Epidermal melanocyte (primary cell): ENCODE results near the genes UQCRC2 and CDR2.

- RRBS = no CpG with 5 or more reads among the region's 11 CpGs
These were observed 117.0 kb downstream of the DNAH3 start for GRCh38 chr16:21033506-21034168.

GRCh38 chr16:21624703-21625289 lies 25.4 kb downstream of the METTL9 start:
- RRBS = no CpG with 5 or more reads among the region's 3 CpGs

DNA sequence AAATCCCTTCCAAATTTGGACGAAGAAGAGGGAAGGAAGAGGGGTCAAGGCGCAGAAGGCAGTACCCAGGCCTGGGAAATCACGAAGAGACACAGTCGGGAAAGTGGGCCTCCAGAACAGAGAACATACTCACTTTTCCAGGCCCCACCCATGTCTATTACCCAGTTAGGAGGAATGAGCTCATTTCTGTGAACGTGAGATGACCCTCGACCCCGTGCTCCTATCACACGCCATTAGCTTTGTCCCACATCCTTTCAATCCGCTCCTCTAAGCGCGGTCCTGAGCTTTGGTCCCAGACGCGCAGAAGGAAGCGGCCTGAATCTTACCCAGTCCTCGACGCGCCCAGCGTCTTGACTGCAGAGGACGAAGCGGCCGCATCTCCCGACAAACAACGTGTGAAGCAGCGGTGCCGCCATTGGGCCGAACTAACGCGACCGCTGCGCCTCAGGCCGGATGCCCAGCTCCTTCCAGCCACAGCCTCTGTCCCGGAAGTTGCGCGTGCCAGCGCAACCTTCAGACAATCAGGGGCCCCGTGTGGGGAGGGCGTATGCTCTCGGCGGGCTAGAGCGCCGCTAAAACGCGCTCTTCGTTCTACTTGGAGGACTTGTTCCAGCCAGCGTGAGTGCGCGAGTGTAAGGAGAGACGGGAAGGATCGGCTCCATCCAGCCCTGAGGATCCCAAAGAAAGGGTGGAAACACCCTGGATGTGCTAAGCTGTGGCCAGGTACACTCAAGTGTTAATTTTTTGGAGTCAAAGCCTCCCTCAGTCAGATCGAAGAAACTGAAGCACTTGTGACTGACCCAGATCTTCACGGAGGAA lies 37.4 kb downstream of the NPIPB4 start:
- RRBS = no CpG with 5 or more reads among the region's 51 CpGs

DNA sequence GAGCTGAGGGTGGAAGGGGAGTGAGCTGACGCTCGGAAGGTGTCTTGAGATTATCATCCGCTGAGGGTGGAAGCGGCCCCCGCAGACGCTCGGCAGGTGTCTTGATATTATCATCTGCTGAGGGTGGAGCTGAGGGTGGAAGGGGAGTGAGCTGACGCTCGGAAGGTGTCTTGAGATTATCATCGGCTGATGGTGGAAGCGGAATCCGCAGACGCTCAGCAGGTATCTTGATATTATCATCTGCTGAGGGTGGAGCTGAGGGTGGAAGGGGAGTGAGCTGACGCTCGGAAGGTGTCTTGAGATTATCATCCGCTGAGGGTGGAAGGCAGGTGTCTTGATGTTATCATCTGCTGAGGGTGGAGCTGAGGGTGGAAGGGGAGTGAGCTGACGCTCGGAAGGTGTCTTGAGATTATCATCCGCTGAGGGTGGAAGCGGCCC lies 21.3 kb downstream of the NPIPB4 start:
- RRBS = no CpG with 5 or more reads among the region's 20 CpGs

DNA sequence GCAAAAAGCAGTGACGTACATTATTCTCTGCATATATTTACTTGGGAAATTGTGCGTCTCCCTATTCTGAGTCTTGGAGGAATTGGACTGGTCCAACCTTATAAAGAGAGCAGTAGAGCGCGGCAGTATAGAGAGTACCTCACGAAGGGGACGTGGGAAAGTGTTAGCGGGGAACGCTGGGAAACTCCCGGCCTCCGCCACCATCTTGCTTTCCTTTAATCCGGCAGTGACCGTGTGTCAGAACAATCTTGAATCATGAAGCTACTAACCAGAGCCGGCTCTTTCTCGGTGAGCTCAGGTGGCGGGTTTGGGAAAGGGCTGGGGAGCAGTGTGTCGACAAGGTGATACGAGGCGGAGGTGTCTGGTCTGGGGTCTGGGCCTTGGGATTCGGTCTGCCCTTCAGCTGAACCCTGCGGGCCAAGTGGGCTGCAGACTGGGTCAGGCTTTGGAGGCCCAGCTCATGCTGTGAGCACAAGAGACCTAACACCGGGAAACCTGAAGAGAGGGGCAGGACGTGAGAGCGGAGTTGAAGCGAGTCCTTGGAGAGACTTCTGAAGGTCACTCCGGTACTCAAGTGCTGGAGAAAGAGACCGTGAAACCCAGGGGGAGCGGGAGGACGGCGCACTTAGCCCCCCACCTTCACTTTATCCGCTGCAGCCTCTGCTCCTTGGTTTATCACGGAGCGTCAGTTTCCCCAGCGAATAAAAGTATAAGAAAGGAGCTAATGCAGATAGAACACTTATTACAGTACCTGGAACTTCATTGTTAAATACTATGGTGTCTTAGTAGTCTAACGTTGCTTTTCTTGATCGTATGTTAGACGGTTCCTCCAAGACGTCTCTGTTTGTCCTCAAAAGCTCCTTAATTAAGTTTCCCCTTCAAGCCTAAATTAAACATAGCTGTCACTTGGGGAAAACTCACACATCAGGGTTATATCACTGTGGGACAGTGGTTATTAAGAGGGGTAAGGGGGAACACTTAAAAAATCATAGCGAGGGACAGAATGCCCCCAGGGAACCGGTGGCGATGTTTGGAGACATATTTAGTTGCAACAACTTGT lies at the start of gene UQCRC2:
TSS of gene UQCRC2 (plus strand) at position 193 of the 1,060 bp plus-strand sequence.
- RRBS = 4% methylated on average over 8 of the region's 40 CpGs

DNA sequence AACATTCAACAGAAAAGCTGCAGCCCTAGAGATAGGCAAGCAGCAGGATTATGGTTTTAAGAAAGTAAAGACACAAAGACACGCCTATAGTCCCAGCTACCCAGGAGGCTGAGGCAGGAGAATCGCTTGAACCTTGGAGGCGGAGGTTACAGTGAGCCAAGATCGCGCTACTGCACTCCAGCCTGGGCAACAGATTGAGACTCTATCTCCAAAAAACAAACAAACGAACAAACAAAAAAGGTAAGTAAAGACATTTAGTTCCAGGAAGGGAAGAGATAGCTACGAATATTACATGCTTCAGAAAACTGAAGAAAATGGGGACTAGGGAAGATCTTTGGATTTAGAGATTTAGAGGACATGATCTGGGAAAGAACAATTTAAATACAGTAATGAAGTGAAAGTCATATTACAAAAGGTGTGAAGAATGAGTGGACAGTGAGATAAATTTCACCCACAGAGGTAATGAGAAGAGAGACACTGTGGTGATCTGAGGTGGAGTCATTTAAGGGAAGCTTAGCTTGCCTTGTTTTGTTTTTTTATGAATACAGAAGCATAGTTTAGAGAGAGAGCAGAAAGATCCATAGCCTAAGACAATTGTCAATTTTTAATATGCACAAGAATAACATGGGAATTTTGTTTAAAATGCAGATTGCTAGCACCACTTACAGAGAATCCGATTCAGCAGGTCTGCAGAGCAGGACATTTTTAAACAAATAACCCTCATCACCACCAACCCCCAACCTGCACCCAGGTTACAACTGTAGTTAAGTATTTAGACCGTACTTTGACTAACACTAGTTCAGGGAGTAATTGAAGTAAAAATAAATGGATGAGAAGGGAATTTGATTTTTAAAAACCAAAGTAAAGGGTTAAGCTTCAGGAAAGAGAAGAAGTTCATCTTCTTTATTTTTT lies 33.1 kb downstream of the MOSMO start:
- RRBS = no CpG with 5 or more reads among the region's 9 CpGs

DNA sequence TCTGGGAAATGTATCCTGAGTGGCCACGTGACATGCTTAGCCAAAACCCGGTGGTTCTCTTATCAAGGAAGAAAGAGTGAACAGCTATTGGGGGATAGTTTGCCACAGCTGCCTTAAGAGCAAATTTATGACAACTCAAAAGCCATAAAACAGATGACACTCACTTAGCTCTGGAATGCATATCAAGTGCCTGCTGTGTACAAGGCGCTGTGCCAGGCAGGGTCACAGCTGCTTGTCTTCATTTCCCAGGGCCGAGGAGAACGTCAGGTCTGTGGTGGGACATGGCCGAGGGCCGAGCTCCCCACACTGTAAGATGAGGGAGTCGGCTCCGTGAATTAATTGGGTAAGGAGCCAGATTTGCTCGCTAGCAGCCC lies 14.0 kb downstream of the EEF2K start:
- RRBS = no CpG with 5 or more reads among the region's 10 CpGs

DNA sequence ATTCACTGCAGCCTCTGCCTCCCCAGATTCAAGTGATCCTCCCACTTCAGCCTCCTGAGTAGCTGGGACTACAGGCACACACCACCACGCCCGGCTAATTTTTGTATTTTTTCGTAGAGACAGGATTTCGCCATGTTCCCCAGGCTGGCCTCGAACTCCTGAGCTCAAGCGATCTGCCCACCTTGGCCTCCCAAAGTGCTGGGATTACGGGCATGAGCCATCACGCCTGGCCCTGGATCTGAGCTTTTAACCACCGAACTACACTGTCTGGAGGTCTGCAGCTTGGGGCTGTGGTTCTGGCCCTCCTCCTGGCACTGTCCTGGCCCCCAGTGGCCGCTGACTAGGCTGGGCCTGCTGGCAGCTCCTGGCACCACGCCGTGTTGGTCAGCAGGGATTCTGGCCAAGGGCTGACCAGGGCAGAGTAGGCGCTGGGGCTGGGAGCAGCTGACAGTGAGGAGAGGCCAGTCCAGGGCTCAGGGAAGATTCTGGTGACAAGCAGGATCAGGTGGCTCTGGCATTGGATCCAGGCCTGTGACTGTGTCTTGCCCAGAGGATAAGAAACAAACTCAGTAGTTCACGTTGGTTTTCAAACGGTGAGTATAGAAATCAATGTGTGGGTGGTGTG lies 14.5 kb downstream of the EEF2K start:
- RRBS = no CpG with 5 or more reads among the region's 15 CpGs

- RRBS = 3% methylated on average over 11 of the region's 49 CpGs
These were observed 690 bp downstream of the CDR2 start for GRCh38 chr16:22373633-22374224.

DNA sequence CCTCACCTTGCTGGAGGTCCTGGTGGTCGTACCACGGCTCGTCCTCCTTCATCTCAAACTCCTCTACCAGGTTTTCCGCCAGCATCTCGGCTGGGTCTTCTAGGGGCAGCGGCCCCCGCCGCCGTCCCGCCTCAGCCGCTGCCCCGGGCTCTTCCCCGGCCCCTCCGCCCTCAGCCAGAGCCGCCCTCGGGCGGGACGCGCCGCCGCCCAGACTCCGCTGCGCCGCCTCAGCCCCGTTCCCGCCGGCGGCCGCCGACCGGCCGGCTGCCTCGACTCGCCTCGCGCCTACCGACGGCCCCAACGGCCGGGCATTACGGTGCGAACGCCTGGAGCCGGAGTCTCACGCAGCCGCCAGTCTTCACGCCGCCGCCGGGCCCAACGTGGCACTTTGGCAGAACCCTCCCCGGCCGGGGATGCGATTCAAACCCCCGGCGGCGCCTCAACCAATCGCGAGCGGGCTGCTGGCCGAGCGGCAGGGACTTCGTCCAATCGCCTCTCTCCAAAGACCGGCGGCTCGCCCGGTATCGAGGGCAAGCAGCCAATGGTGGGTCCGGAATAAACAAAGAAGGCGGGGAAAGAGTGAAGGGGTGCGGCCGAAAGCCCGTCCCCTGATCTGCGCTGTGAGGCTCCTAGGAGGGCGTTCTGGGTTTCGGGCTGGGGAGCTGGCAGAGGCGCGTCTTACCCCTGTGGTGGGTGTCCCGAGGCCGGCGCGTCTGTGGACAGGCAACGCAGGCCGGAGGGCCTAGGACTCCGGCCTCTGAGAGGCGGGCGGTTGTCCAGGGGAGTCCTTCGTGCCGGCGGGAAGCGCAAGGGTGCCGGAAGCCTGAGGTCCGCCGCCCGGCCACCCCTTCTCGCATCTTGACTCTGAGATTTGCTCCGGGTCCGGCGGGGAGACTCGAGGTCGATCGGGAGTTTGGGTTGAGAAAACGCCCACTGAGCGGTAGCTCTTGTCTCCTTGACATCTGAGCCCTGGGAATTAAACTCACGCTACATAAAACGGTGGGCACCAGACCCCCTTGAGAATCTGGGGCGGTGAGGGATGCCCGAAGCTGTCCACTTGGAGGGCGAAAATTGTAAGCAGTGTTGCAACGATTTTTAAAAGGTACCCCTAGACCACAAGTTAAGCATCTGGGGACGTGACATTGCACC lies at the start of gene CDR2:
TSS of gene CDR2 (minus strand) at position 395 of the 1,149 bp plus-strand sequence.
- RRBS = 3% methylated on average over 44 of the region's 112 CpGs

DNA sequence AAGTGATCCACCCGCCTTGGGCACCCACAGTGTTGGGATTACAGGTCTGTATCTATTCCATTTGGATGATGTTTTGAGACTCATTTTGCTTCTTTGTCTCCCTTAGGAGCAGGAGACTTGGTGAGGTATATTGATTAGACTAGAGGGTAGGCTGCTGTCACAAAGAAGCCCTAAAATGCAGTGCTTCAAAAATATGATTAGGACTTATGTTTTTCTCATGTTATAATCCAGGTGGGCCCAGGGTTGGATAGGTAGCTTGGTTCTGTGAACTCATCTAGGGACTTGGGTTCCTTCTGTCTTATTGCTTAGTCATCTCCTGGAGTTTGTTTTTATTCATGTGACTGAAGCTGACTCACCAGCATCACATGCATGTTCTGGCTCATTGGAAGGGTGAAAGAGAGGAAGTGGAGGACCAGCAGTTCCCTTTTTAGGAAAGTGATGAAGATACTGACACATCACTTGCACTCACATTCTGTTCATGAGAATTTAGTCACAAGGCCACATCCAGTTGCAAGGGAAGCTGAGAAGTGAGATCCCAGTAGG lies 95.8 kb downstream of the NPIPB5 start:
- RRBS = no CpG with 5 or more reads among the region's 1 CpG

- RRBS = no CpG with 5 or more reads among the region's 4 CpGs
These were observed 57.2 kb downstream of the USP31 start for GRCh38 chr16:23091956-23092631.

- RRBS = no CpG with 5 or more reads among the region's 2 CpGs
These were observed 44.7 kb downstream of the USP31 start for GRCh38 chr16:23104566-23104955.

DNA sequence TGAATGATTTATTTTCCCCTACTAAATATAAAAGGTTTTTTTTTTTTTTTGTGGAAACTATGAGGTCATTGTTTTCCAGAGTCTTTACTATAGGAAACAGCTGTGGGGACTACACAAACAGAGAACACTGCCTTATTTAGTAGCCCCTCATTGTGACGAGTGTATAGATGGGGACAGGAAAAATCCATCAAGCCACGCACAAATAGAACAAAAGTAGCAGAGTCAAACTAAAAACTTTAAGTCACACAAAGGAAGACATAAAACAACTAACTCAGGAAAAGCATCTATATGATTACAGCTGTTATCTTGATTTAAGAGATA lies 17.0 kb downstream of the USP31 start:
- RRBS = no CpG with 5 or more reads among the region's 2 CpGs

DNA sequence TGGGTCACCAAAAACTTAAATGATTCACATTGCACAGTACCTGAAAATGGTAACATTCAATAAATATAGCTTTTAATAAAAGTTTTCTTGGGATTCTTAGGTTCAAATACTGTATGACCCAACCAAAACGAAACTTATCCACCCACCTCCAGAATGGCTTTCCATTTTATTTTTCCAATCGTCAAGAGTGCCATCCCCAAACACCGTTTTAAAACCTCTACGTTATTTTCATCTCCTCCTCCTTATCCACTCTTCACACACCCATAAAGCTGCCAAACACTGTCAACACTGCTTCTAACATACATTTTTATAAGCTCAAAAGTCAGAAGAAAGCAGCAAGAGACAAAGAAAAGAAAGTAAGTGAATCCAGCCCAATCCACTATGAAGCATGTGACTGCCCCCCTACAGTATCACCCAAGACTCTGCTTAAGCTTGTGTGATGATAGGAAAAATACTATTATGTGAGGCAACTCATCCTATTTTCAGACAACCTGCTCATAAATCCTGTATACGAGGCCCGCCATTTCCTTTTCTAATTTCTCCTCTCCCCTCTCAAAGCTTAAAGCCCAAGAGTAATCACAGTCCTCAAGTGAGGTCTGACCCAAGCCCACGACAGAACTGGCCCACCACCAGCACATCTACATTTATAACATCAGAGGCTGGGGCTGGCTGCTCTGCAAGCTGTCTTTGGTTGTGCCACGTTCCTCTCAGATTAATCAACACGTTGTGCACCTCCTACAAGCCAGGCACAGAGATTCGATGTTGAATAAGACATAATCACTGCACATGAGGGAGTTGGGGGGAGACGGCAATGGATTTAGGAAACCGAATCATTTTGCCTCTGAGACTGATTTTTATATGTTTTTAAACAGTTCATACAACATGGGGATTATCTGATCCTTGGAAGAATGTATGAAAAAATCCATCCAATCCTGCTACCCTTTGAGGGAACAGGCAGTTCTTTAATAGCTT lies 16.3 kb downstream of the USP31 start:
- RRBS = no CpG with 5 or more reads among the region's 12 CpGs

DNA sequence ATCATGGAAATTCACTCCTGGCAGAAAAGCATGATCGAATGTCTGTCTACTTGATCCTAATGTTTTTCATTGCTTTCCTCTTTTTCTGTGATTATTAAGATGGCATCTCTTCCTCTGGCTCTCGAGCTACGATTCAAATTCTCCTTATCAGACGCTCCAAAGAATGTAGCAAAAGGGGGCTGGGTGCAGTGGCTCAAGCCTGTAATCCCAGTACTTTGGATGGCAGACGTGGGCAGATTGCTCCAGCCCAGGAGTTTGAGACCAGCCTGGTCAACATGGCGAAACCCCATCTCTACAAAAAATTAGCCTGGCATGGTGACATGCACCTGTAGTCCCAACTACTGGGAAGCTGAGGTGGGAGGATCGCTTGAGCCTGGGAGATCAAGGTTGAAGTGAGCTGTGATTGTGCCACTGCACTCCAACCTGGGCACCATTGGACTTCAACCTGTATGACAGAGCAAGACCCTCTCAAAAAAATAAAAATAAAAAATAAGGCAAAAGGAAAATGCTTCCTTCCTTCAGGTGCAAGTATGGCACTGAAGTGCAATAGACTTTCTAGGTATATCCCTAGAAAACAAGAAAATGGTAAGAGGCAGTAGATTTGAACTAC lies 35.6 kb downstream of the COG7 start:
- RRBS = no CpG with 5 or more reads among the region's 7 CpGs

- RRBS = no CpG with 5 or more reads among the region's 1 CpG
These were observed 12.9 kb upstream of the COG7 start for GRCh38 chr16:23465922-23466204.

- RRBS = no CpG with 5 or more reads among the region's 7 CpGs
These were observed 24.3 kb downstream of the GGA2 start for GRCh38 chr16:23485972-23486352.

DNA sequence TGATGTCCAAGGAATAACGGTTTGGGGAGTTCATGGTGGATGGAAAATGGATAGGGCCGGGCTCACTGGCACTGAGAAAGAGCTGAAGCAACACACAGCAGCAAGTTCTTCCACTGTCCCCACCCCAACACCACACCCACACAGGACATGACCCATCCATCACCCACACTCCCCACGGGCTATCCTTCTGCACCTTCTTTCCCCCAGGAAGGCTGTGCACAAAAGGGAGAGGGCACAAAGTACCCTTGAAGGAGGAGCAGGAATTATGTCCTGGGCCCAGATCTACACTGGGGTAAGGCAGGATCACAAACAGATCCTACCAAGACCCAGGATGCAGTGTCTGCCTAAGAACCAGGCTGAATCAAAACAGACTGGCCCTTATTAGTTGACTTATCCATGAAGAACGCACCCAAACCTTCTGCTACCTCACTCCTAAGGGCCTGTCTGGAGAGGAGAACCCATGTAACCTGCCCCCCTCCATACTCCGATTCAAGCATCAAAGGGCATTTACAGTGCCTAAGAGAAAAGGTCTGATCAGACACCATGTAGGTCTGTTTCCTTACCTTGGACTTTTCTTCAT lies 22.2 kb downstream of the GGA2 start:
- RRBS = no CpG with 5 or more reads among the region's 5 CpGs

DNA sequence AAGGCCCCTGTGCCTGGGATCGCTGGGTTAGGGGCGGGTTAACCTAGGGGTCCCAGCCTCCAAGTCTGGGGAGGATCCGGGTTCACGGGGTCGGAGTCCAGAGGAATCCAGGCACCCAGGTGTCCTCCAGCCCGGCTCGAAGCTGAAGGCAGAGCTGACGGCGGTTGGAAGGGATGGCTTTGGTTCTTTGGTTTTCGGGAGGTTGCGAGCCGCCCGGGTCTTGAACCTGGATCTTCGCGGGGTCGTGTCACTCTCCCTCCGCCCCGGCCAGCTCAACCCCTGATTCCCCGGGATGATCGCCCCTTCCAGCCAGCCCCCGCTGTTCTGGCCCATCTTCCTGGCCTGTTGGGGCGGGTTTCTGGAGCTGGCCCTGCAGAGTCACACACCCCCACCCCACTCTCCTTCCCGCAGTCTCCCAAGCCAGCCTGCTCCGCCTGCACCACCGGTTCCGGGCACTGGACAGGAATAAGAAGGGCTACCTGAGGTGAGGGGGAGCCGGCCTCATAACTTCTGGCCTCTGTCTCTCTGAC lies 489 bp downstream of the CHP2 start:
- RRBS = 18% methylated on average over 16 of the region's 27 CpGs